ENCODE results near the gene DCAKD.

- RAMPAGE, long total RNA = no peak
- RRBS = 7% methylated on average over 9 of the region's 74 CpGs
PRO-cap:
- standard = no peak
- CoPRO, capped RNA only, 2 experiments = no peak in any of the 2 experiments
- CoPRO, capped and uncapped RNA, 2 experiments = no peak in any of the 2 experiments
- CoPRO, uncapped RNA only, 2 experiments = no peak in any of the 2 experiments
CAGE:
- cytosol, long polyA plus RNA = no peak
- long polyA plus RNA = no peak
- nucleolus, long total RNA = no peak
- nucleus, long polyA plus RNA = no peak
Observed at GRCh38 chr17:44557660-44558359, 526 bp downstream of the FZD2 start.

DNA sequence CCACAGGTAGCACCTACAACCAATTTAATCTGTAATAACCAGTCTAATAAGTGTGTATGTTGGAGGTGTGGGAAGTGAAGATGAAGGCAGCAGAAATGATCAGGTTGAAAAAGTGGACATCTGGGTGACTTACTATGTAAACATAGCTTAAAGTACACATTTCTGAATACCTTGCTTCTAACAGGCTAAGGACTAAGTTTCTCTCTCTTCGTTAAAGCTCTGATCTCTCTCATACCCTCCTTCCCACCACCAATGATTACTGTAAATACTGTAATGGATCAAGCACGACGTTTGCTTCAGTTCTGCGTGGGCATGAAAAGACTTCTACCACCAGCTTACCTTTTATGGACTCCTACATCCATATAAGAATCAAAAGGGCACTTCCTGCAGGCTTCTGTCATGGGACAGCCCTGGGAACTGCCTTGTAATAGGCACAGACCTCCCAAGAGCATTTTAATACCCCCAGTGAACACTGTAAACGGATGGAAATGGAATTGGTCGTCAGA, 799 bp downstream of the CCDC43 start:
- RAMPAGE, long total RNA = no peak
- RRBS = no CpG with 5 or more reads among the region's 6 CpGs
PRO-cap:
- standard = no peak
- CoPRO, capped RNA only, 2 experiments = no peak in any of the 2 experiments
- CoPRO, capped and uncapped RNA, 2 experiments = no peak in any of the 2 experiments
- CoPRO, uncapped RNA only, 2 experiments = no peak in any of the 2 experiments
CAGE:
- cytosol, long polyA plus RNA = no peak
- long polyA plus RNA = no peak
- nucleolus, long total RNA = no peak
- nucleus, long polyA plus RNA = no peak

DNA sequence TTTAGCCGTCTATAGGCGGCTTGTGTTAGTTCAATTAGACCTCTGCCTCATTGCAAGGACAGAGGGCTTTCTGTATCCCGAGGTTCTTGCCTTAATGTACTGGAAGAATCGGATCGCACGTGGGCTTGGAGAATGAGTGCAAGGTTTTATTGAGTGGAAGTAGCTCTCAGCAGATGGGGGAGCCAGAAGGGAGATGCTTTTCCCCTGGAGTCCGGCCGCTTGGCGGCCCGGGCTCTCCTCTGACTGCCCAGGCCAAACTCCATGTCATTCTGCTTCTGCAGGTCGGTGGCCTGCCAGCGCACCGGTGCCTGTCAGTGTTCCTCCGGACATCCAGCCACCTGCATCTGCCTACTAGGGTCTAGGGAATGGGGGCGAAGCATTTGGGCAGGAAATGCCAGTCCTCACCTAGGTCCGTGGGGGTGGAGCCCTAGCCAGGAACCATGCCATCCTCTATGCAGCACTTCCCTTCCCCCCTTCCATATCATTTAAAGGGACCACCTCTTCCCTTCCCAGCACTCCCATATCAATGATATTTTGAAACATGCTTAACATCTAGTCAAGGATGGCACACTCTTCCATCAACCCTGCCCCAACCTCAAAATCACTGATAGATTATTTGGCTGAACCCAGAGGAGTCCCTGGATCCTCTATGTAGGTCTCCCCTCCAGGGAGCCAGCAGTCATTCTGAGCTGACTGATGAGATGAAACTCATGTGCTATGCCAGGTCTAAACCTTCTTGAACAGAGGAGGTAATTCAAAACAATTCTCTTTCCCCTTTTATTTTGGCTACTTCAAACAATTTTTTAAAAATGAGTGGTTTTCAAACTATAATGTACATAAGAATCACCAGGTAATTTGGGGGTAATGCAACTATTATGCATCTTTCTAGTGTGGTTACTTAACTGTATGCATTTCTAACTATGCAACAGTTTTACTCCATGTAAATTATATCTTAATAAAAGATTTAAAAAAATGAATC, 34.0 kb downstream of the GJC1 start:
- RAMPAGE, long total RNA = no peak
- RRBS = 90% methylated on average over 3 of the region's 16 CpGs
PRO-cap:
- standard = no peak
- CoPRO, capped RNA only, 2 experiments = no peak in any of the 2 experiments
- CoPRO, capped and uncapped RNA, 2 experiments = no peak in any of the 2 experiments
- CoPRO, uncapped RNA only, 2 experiments = no peak in any of the 2 experiments
CAGE:
- cytosol, long polyA plus RNA = no peak
- long polyA plus RNA = no peak
- nucleolus, long total RNA = no peak
- nucleus, long polyA plus RNA = no peak

- RAMPAGE, long total RNA = no peak
- RRBS = 33% methylated on average over 3 of the region's 13 CpGs
PRO-cap:
- standard = no peak
- CoPRO, capped RNA only, 2 experiments = no peak in any of the 2 experiments
- CoPRO, capped and uncapped RNA, 2 experiments = no peak in any of the 2 experiments
- CoPRO, uncapped RNA only, 2 experiments = no peak in any of the 2 experiments
CAGE:
- cytosol, long polyA plus RNA = no peak
- long polyA plus RNA = no peak
- nucleolus, long total RNA = no peak
- nucleus, long polyA plus RNA = no peak
Observed at GRCh38 chr17:44969457-44969853, 1.4 kb upstream of the C1QL1 start.

DNA sequence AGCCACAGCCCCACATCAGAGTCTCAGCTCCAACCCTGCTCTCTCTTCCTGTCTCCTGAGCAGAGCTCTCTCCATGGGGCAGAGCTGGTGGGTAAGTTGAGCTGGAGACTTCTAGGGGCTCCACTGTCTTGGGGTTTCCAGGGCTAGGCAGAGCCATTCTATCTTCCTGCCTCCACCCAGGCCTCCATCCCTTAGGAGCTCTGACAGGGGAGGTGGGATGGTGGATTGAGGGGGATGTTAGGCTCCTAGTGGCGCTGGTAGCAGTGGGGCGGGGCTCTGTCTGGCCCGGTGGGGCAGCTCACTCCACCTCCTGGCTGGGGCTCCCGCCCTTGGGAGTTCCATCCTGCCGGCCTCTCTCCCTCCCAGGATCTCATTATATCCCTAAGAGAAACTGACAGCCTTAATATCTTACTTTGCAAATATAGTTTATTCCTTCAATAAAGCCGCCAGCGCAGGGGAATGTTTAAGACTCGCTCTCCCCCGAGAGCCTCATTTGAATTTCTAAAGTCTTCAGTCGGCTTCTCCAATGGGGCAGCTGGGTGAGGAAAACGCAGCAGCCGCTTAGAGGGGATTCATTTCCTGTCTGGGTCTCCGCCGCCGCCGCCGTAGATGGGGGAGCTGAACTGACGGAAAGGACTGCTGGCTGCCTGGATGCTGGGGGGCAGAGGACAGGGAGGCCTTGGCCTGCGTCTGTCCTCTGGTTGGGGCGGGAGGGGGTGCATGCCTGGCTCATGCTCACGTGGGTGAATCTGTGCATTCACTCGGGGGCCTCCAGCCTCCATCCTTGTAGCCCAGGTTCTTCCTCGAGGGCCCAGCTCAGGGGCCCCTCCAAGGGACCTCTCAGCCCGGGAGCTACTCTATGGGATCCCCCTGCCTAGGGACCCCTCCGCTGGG, 19.4 kb upstream of the C1QL1 start:
- RAMPAGE, long total RNA = no peak
- RRBS = 5% methylated on average over 3 of the region's 25 CpGs
PRO-cap:
- standard = no peak
- CoPRO, capped RNA only, 2 experiments = no peak in any of the 2 experiments
- CoPRO, capped and uncapped RNA, 2 experiments = no peak in any of the 2 experiments
- CoPRO, uncapped RNA only, 2 experiments = no peak in any of the 2 experiments
CAGE:
- cytosol, long polyA plus RNA = no peak
- long polyA plus RNA = no peak
- nucleolus, long total RNA = no peak
- nucleus, long polyA plus RNA = no peak

DNA sequence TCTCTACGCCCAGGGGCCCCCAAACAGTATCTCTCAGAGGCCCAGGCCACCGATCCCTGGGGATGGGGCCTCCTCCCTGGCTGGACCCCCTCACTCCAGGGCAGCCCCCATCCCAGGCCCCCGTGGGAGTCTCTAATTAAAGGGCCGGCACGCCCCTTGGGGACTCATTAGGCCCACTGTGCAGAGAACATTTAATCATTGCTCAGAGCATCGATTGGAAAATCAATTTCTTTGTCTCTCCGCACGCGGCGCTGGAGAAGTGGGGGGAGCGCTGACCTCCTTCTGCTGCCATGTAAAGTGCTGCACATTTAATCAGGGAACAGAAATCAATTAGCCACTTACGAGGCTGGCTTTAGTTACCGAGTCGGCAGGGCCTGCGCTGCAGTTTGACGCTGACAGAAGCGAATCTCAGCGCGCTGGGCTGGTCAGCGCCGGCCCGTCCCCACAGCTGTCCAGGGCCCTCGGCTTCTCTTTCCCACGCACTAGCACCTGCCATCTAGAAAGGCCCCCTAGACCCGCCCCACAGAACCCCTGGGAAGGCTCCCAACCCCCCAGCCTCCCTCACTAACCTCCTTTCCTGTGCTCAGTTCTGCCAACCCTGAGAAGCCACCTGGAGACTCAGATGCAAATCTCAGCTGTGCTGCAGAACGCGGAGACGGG, 20.2 kb upstream of the C1QL1 start:
- RAMPAGE, long total RNA = no peak
- RRBS = no CpG with 5 or more reads among the region's 28 CpGs
PRO-cap:
- standard = no peak
- CoPRO, capped RNA only, 2 experiments = no peak in any of the 2 experiments
- CoPRO, capped and uncapped RNA, 2 experiments = no peak in any of the 2 experiments
- CoPRO, uncapped RNA only, 2 experiments = no peak in any of the 2 experiments
CAGE:
- cytosol, long polyA plus RNA = no peak
- long polyA plus RNA = no peak
- nucleolus, long total RNA = no peak
- nucleus, long polyA plus RNA = no peak

GRCh38 chr17:45051007-45052290, at the start of gene DCAKD:
TSS of gene DCAKD (minus strand) at chr17:45051632.
- RAMPAGE, long total RNA = start-site peak on the minus strand at chr17:45051584-45051638, 182 and 357 reads in 2 replicates
- RRBS = 2% methylated on average over 38 of the region's 135 CpGs
PRO-cap:
- standard = bidirectional peak, plus-strand start at chr17:45051376, minus-strand start at chr17:45051291; bidirectional peak, plus-strand start at chr17:45051664, minus-strand start at chr17:45051587; unidirectional peak, plus-strand start at chr17:45052080
- CoPRO, capped RNA only, 2 experiments = peak in 2 of 2 experiments; most common plus-strand start chr17:45052116 (in 2); most common minus-strand start chr17:45051526 (in 2)
- CoPRO, capped and uncapped RNA, 2 experiments = peak in 2 of 2 experiments; most common plus-strand start chr17:45052116 (in 2); most common minus-strand start chr17:45051447 (in 1)
- CoPRO, uncapped RNA only, 2 experiments = peak in 2 of 2 experiments; most common plus-strand start chr17:45051374 (in 1); most common minus-strand start chr17:45051196 (in 1)
CAGE:
- cytosol, long polyA plus RNA = start-site peak on the minus strand at chr17:45051447-45051620, 378 and 352 reads in 2 replicates
- long polyA plus RNA = start-site peak on the minus strand at chr17:45051446-45051601, 155 and 147 reads in 2 replicates
- nucleolus, long total RNA = no peak
- nucleus, long polyA plus RNA = start-site peak on the minus strand at chr17:45051431-45051530, 32 and 25 reads in 2 replicates

GRCh38 chr17:45106257-45106456, 26.2 kb downstream of the PLCD3 start:
- RAMPAGE, long total RNA = no peak
- RRBS = no CpG with 5 or more reads among the region's 3 CpGs
PRO-cap:
- standard = unidirectional peak, plus-strand start at chr17:45106327
- CoPRO, capped RNA only, 2 experiments = no peak in any of the 2 experiments
- CoPRO, capped and uncapped RNA, 2 experiments = no peak in any of the 2 experiments
- CoPRO, uncapped RNA only, 2 experiments = peak in 2 of 2 experiments; most common plus-strand start chr17:45106324 (in 2); most common minus-strand start chr17:45106328 (in 1)
CAGE:
- cytosol, long polyA plus RNA = no peak
- long polyA plus RNA = no peak
- nucleolus, long total RNA = no peak
- nucleus, long polyA plus RNA = no peak

GRCh38 chr17:45111257-45111762, 21.0 kb downstream of the PLCD3 start:
- RAMPAGE, long total RNA = no peak
- RRBS = no CpG with 5 or more reads among the region's 6 CpGs
PRO-cap:
- standard = no peak
- CoPRO, capped RNA only, 2 experiments = no peak in any of the 2 experiments
- CoPRO, capped and uncapped RNA, 2 experiments = no peak in any of the 2 experiments
- CoPRO, uncapped RNA only, 2 experiments = no peak in any of the 2 experiments
CAGE:
- cytosol, long polyA plus RNA = no peak
- long polyA plus RNA = no peak
- nucleolus, long total RNA = no peak
- nucleus, long polyA plus RNA = no peak

DNA sequence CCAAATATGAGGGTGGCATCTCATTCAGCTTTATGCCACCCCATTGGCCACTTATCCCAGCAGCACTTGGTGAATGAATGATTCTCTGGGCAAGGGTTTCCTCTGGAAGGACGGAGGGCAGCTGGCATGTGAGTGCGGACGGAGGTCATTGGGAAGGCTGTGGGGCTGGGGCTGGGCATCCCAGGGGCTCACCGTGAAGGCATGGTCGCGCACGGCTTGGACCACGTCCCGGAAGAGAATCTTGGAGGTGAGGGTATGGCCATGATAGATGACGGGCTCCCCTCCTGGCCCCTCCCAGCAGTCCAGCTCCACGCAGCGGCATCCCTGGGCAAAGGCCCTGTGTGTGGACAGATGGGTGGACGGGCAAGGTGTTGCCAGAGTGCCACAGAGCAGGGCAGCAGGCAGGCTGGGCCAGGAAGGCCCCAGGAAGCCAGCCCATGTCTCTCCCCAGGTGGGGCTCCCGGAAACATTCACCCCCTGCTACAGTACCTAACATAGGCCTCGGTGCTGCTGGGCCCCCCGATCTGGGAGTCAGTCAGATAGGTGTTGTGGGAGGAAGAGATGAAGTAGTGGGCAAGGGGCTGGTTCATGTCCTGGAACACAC, 14.4 kb downstream of the PLCD3 start:
- RAMPAGE, long total RNA = no peak
- RRBS = no CpG with 5 or more reads among the region's 16 CpGs
PRO-cap:
- standard = no peak
- CoPRO, capped RNA only, 2 experiments = no peak in any of the 2 experiments
- CoPRO, capped and uncapped RNA, 2 experiments = no peak in any of the 2 experiments
- CoPRO, uncapped RNA only, 2 experiments = no peak in any of the 2 experiments
CAGE:
- cytosol, long polyA plus RNA = no peak
- long polyA plus RNA = no peak
- nucleolus, long total RNA = no peak
- nucleus, long polyA plus RNA = no peak

GRCh38 chr17:45142771-45143668, 5.3 kb upstream of the HEXIM1 start:
- RAMPAGE, long total RNA = no peak
- RRBS = 31% methylated on average over 4 of the region's 21 CpGs
PRO-cap:
- standard = no peak
- CoPRO, capped RNA only, 2 experiments = no peak in any of the 2 experiments
- CoPRO, capped and uncapped RNA, 2 experiments = no peak in any of the 2 experiments
- CoPRO, uncapped RNA only, 2 experiments = peak in 1 of 2 experiments; most common plus-strand start chr17:45143097 (in 1); most common minus-strand start chr17:45142918 (in 1)
CAGE:
- cytosol, long polyA plus RNA = no peak
- long polyA plus RNA = no peak
- nucleolus, long total RNA = no peak
- nucleus, long polyA plus RNA = no peak

GRCh38 chr17:45149131-45149565, 873 bp downstream of the HEXIM1 start:
- RAMPAGE, long total RNA = no peak
- RRBS = no CpG with 5 or more reads among the region's 26 CpGs
PRO-cap:
- standard = bidirectional peak, plus-strand start at chr17:45149430, minus-strand start at chr17:45149270
- CoPRO, capped RNA only, 2 experiments = peak in 2 of 2 experiments; most common plus-strand start chr17:45149465 (in 2); most common minus-strand start chr17:45149332 (in 1)
- CoPRO, capped and uncapped RNA, 2 experiments = peak in 2 of 2 experiments; most common plus-strand start chr17:45149465 (in 2); most common minus-strand start chr17:45149246 (in 1)
- CoPRO, uncapped RNA only, 2 experiments = peak in 1 of 2 experiments; most common minus-strand start chr17:45149559 (in 1)
CAGE:
- cytosol, long polyA plus RNA = no peak
- long polyA plus RNA = no peak
- nucleolus, long total RNA = no peak
- nucleus, long polyA plus RNA = no peak

DNA sequence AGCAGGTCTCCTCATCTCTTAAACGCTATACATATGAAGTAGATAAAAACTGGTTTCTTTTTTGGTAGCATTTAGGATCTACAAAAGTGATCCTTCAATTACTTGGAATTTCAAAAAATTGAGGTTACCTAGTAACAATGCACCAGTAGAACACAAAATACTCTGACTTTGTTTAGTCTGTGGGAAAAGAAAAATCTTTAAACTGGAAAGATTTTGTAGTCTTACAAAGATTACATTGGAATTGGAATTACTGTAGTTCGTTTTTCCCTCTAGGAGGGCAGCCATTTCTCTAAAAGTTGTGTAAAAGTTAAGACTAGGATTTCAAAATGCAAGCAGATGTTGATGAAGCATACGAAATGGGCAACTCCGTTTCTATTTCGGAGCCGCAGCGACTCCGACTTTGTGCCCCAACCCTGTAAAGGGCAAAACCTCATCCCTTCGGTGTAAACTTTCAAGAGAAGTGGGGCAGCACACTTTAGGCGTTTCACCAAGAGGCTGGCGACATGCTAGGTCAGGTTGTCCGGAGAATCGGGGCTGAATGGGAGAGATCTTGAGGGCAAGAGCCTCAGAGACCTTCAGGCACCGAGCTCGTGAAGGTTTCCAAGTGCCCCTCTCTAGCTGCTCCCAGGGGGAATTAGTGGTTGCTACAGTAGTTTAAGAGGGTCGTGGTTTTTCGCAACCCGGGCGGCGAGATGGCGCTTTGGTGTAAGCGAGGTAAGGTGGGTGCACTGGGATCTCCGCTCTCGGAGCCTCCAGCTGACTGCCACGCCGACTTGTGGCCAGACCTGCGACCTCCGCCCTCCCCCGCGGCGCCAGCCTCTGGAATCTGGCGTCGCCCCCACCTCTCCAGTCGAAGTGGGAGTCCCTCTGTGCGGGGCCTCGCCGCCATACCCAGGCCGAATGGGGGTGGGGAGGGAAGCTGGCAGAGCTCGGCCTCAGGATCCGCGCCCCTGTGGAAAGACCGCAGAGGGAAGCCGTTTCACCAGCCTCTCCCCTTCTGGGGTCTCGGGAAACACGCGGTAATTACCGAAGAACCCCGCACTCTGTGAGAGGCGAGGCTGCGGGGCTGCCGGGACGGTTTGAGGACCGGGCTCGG, 1.1 kb upstream of the HEXIM2 start:
- RAMPAGE, long total RNA = no peak
- RRBS = 3% methylated on average over 2 of the region's 54 CpGs
PRO-cap:
- standard = bidirectional peak, plus-strand start at position 514 of the sequence, minus-strand start at position 418 of the sequence; bidirectional peak, plus-strand start at position 849 of the sequence, minus-strand start at position 777 of the sequence; bidirectional peak, plus-strand start at position 888 of the sequence, minus-strand start at position 902 of the sequence
- CoPRO, capped RNA only, 2 experiments = peak in 1 of 2 experiments; most common plus-strand start position 849 of the sequence (in 1); most common minus-strand start position 708 of the sequence (in 1)
- CoPRO, capped and uncapped RNA, 2 experiments = peak in 2 of 2 experiments; most common plus-strand start position 849 of the sequence (in 2); most common minus-strand start position 589 of the sequence (in 1)
- CoPRO, uncapped RNA only, 2 experiments = peak in 1 of 2 experiments; most common plus-strand start position 478 of the sequence (in 1); most common minus-strand start position 477 of the sequence (in 1)
CAGE:
- cytosol, long polyA plus RNA = no peak
- long polyA plus RNA = no peak
- nucleolus, long total RNA = no peak
- nucleus, long polyA plus RNA = no peak

DNA sequence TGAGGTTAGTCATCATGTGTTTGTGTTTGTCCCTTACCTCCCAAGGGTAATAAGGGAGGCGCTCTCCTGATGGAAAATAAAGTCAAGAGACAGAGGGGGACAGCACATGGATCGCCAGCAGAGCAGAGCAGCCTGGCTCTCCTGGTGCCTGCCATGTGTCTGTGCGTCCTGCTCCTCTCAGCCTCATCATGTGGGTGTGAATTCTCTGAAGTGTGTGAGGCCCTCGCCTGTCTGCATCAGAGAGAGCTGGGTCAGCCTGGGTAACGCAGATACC, 8.8 kb downstream of the HEXIM2 start:
- RAMPAGE, long total RNA = no peak
- RRBS = no CpG with 5 or more reads among the region's 5 CpGs
PRO-cap:
- standard = no peak
- CoPRO, capped RNA only, 2 experiments = no peak in any of the 2 experiments
- CoPRO, capped and uncapped RNA, 2 experiments = no peak in any of the 2 experiments
- CoPRO, uncapped RNA only, 2 experiments = no peak in any of the 2 experiments
CAGE:
- cytosol, long polyA plus RNA = no peak
- long polyA plus RNA = no peak
- nucleolus, long total RNA = no peak
- nucleus, long polyA plus RNA = no peak

GRCh38 chr17:45254828-45255313, 7.0 kb downstream of the SPATA32 start:
- RAMPAGE, long total RNA = no peak
- RRBS = no CpG with 5 or more reads among the region's 13 CpGs
PRO-cap:
- standard = no peak
- CoPRO, capped RNA only, 2 experiments = no peak in any of the 2 experiments
- CoPRO, capped and uncapped RNA, 2 experiments = no peak in any of the 2 experiments
- CoPRO, uncapped RNA only, 2 experiments = no peak in any of the 2 experiments
CAGE:
- cytosol, long polyA plus RNA = no peak
- long polyA plus RNA = no peak
- nucleolus, long total RNA = no peak
- nucleus, long polyA plus RNA = no peak

DNA sequence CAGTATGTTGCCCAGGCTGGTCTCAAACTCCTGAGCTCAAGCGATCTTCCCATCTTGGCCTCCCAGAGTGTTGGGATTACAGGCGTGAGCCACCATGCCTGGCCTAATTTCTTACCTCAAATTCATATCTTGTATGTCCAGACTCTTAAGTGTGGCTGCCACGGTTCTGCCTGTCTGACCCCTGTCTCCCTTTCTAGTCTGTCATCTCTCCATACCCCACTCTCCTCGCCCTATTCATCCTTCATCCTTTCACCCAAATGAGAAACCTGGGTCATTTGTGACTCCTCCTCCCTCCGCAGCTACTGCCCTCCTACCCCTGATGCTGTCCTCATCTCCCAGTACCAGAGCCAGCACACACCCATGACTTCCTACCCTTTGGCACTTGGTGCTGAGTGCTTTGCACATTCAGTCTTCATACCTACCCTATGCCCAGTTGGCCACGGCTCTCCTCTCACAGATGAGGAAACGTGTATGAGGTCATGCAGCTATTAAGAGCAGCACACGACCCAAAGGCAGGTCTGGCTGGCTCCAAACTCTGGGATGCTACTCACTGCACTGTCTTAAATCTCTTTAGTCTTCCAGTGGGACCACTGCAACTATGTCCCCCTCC, 1.7 kb downstream of the SPATA32 start:
- RAMPAGE, long total RNA = no peak
- RRBS = no CpG with 5 or more reads among the region's 8 CpGs
PRO-cap:
- standard = no peak
- CoPRO, capped RNA only, 2 experiments = no peak in any of the 2 experiments
- CoPRO, capped and uncapped RNA, 2 experiments = peak in 1 of 2 experiments; most common plus-strand start position 192 of the sequence (in 1); most common minus-strand start position 105 of the sequence (in 1)
- CoPRO, uncapped RNA only, 2 experiments = no peak in any of the 2 experiments
CAGE:
- cytosol, long polyA plus RNA = no peak
- long polyA plus RNA = no peak
- nucleolus, long total RNA = no peak
- nucleus, long polyA plus RNA = no peak

- RAMPAGE, long total RNA = no peak
- RRBS = no CpG with 5 or more reads among the region's 21 CpGs
PRO-cap:
- standard = no peak
- CoPRO, capped RNA only, 2 experiments = no peak in any of the 2 experiments
- CoPRO, capped and uncapped RNA, 2 experiments = peak in 1 of 2 experiments; most common plus-strand start chr17:45263146 (in 1); most common minus-strand start chr17:45263047 (in 1)
- CoPRO, uncapped RNA only, 2 experiments = peak in 2 of 2 experiments; most common plus-strand start chr17:45263455 (in 2); most common minus-strand start chr17:45263258 (in 2)
CAGE:
- cytosol, long polyA plus RNA = no peak
- long polyA plus RNA = no peak
- nucleolus, long total RNA = no peak
- nucleus, long polyA plus RNA = no peak
Observed at GRCh38 chr17:45262743-45264076, 1.3 kb upstream of the SPATA32 start.